ENCODE measurements around a stretch of chr2.

- PRO-cap, result no peak
- RAMPAGE, long total RNA, 5 experiments, result start-site peak on the minus strand in 1 of 5 experiments, at chr2:143718859-143718948 at its widest, 19 to 270 reads per replicate
- RRBS, result no CpG with 5 or more reads among the region's 3 CpGs
These were observed 589.5 kb downstream of the ARHGAP15 start for GRCh38 chr2:143718649-143719215.

GRCh38 chr2:144140859-144141504 lies 191.3 kb downstream of the GTDC1 start:
- PRO-cap, result no peak
- RAMPAGE, long total RNA, 5 experiments, result no peak in any of the 5 experiments
- RRBS, result no CpG with 5 or more reads among the region's 3 CpGs

GRCh38 chr2:144237808-144238266 lies 94.5 kb downstream of the GTDC1 start:
- PRO-cap, result no peak
- RAMPAGE, long total RNA, 5 experiments, result no peak in any of the 5 experiments
- RRBS, result no CpG with 5 or more reads among the region's 2 CpGs

- PRO-cap, result no peak
- RAMPAGE, long total RNA, 5 experiments, result no peak in any of the 5 experiments
- RRBS, result no CpG with 5 or more reads among the region's 6 CpGs
These were observed 51.5 kb downstream of the ZEB2 start for GRCh38 chr2:144468147-144469102.

DNA sequence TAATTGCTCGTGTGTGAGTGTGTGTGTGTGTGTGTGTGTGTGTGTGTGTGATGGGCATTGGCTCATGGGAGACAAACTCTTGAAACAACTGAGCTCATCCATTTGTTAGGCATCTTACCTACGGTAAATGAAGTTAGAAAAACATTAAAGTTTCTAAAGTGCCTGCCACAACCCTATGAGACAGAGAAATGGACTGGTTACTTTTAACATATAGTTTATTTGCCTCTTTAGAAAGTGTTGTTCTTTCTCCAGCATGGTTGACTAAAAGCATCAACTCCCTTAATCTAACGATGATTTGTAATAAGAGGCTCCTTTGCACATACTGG lies 31.3 kb downstream of the ZEB2 start:
- PRO-cap, result no peak
- RAMPAGE, long total RNA, 5 experiments, result start-site peak on the minus strand in 1 of 5 experiments, centred at position 128 of the sequence, 5 reads per replicate
- RRBS, result no CpG with 5 or more reads among the region's 3 CpGs

DNA sequence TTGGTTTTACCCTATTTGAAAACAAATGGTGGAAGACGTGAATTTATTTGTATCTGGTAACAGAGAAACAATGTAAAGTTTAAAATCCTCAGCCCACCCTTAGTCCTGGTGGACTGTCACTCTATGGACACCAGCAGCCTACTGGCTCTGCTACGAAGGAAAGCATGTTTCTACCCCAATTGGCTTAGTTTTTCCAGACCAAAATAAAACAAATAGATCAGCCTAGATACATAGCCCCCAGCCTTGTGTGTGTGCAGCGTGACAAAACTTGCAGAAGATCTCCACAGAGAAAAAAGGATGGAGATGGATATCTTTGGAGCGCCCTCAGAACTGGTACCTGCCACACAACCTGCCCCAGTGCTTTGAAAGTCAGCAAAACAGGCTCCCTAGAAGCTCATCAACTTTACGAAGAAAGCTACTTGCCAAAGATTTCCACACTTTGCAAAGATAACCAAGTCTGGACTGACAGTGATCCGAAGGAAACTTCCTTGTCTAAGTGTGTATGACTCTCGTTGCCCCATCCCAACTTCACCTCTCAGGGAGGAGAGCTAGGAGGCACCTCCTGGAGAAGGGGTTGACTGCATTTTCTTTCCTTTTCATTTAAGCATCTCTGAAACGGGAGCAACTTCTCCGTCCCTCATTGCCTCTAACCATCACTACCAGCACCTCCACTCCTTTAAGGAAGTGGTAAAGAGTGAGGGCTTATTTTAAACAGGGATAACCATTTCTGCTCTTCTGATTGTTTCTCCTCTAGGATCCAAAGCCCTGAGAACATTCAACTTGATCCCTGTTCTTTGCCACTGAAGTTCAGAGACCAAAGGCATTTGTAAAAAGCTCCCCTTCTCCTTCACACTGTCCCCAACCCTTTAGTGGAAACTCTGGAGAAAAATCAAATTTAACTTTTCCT lies 7.1 kb downstream of the ZEB2 start:
- PRO-cap, result unidirectional peak, minus-strand start at position 371 of the sequence
- RAMPAGE, long total RNA, 5 experiments, result no peak in any of the 5 experiments
- RRBS, result no CpG with 5 or more reads among the region's 9 CpGs

DNA sequence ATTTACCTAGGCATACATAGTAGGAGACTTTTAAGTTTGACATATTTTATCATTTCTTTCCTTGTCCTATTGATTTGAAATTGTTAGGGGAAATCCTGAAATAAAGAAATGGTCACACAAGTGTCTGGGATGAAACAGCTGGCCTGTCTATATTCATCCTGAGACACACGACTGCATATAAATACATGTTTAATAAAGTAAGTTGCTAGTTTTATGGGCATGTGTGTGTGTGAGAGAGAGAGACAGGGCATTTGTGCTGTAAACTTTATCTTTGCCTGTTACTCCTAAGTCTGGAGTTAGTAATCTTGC lies 1.3 kb downstream of the ZEB2 start:
- PRO-cap, result no peak
- RAMPAGE, long total RNA, 5 experiments, result no peak in any of the 5 experiments
- RRBS, result no CpG with 5 or more reads among the region's 1 CpG

DNA sequence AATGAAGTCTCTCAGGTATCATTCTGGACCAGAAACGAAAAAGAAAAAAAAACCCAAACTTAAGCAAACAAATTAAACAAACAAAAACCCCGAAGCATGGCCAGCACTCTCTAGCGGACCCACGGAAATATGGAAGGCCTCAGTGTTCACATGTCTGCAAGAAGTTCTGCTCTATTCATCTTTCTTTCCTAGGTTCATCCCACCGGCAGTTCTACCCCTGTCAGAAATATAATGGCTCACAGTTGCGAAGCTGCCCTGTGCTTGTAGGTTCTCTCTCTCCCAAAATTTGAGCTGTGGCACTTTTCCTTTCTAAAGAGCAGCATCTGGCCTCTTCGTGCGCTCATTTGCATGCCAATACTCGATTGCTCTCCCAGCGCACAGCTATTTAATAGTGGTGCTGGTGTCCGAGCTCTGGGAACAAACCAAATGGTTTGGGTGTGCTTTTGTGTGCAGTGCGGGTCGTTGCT lies 129.0 kb upstream of the ZEB2 start:
- PRO-cap, result no peak
- RAMPAGE, long total RNA, 5 experiments, result no peak in any of the 5 experiments
- RRBS, result no CpG with 5 or more reads among the region's 13 CpGs

- PRO-cap, result no peak
- RAMPAGE, long total RNA, 5 experiments, result no peak in any of the 5 experiments
- RRBS, result no CpG with 5 or more reads among the region's 5 CpGs
These were observed 130.9 kb upstream of the ZEB2 start for GRCh38 chr2:144650869-144651191.

DNA sequence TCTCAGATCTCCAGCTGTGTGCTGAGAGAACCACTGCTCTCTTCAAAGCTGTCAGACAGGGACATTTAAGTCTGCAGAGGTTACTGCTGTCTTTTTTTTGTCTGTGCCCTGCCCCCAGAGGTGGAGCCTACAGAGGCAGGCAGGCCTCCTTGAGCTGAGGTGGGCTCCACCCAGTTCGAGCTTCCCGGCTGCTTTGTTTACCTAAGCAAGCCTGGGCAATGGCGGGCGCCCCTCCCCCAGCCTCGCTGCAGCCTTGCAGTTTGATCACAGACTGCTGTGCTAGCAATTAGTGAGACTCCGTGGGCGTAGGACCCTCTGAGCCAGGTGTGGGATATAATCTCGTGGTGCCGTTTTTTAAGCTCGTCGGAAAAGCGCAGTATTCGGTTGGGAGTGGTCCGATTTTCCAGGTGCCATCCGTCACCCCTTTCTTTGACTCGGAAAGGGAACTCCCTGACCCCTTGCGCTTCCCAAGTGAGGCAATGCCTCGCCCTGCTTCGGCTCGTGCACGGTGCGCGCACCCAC lies 383.1 kb upstream of the ZEB2 start:
- PRO-cap, result no peak
- RAMPAGE, long total RNA, 5 experiments, result no peak in any of the 5 experiments
- RRBS, result no CpG with 5 or more reads among the region's 23 CpGs

GRCh38 chr2:145692787-145693492 lies 1173.0 kb upstream of the ZEB2 start:
- PRO-cap, result no peak
- RAMPAGE, long total RNA, 5 experiments, result no peak in any of the 5 experiments
- RRBS, result no CpG with 5 or more reads among the region's 4 CpGs

GRCh38 chr2:148022797-148023368 lies 2.0 kb downstream of the MBD5 start:
- PRO-cap, result no peak
- RAMPAGE, long total RNA, 5 experiments, result no peak in any of the 5 experiments
- RRBS, result no CpG with 5 or more reads among the region's 2 CpGs

- PRO-cap, result no peak
- RAMPAGE, long total RNA, 5 experiments, result no peak in any of the 5 experiments
- RRBS, result no CpG with 5 or more reads among the region's 2 CpGs
These were observed 11.8 kb downstream of the MBD5 start for GRCh38 chr2:148032684-148033178.

GRCh38 chr2:148667327-148667526 lies 22.7 kb downstream of the EPC2 start:
- PRO-cap, result no peak
- RAMPAGE, long total RNA, 5 experiments, result no peak in any of the 5 experiments

- PRO-cap, result no peak
- RAMPAGE, long total RNA, 5 experiments, result start-site peak on the plus strand in 3 of 5 experiments, at chr2:148764959-148765178 at its widest, 5 to 25 reads per replicate
- RRBS, result no CpG with 5 or more reads among the region's 4 CpGs
These were observed 110.1 kb upstream of the KIF5C start for GRCh38 chr2:148764784-148765404.

- PRO-cap, result unidirectional peak, plus-strand start at chr2:148815201
- RAMPAGE, long total RNA, 5 experiments, result no peak in any of the 5 experiments
- RRBS, result no CpG with 5 or more reads among the region's 2 CpGs
These were observed 60.0 kb upstream of the KIF5C start for GRCh38 chr2:148815120-148815319.

DNA sequence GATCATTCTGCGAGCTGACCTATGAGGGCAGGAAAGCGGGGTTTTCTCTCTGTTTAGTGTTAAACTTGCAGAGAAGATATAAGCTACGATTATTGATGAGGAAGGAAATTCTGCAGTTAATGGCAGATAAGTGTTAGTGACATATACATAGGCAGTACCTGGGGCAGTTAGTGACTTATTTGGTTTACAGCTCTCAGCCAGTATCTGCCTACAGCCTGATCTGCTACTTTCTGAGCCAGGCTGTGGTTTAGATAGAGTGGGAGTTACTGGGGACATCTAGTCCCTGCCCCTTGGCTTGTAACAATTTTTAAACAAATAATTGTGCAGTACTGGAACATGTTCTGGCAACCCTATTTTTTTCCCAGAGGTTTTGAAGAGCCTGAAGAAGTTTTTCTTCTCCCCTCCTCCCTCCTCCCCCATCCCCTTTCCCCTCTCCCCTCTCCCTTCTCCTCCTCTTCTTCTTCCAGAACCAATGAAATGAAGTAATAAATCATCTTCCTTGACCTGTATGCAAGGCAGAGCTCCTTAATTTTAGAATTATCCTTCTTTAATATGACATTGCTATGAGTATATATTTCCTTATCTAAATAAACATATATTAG lies 2.4 kb downstream of the KIF5C start:
- PRO-cap, result no peak
- RAMPAGE, long total RNA, 5 experiments, result no peak in any of the 5 experiments
- RRBS, result no CpG with 5 or more reads among the region's 3 CpGs

DNA sequence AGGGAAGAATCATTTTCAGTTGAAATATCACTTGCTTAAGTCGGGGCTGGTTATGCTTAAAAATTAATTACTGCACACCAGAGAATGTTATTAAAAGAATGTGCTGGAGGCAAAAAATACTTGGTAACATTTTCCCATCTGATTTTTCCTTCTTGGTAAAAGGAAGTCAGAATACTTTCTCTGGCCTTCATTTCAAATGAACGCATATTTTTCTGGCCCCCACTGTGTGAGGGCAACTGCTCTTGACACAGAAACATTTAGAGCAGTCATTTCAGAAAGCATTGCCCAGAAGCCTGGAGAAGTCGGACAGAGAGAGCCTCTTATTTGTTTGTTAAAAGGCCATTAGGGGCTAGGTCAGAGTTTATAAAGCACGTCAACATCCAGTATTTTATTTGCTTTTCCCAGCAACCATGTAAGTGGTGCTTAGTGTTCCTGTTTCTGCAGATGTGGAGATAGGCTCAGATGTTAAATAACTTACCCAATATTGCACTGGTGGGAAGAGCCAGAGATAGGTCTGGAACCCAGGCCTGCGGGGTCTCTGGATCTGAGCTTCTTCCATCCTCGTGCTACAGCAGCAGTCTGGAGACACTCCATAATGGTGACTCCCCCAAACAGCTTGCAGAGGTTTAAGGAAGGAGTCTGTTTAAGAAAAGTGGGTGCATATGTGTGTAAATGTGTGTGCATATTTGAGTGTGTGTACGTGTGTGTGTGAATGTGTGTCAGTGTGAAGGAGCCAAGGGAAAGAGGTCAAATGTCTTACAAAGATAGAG lies 32.8 kb upstream of the LYPD6B start:
- PRO-cap, result no peak
- RAMPAGE, long total RNA, 5 experiments, result no peak in any of the 5 experiments
- RRBS, result no CpG with 5 or more reads among the region's 7 CpGs

DNA sequence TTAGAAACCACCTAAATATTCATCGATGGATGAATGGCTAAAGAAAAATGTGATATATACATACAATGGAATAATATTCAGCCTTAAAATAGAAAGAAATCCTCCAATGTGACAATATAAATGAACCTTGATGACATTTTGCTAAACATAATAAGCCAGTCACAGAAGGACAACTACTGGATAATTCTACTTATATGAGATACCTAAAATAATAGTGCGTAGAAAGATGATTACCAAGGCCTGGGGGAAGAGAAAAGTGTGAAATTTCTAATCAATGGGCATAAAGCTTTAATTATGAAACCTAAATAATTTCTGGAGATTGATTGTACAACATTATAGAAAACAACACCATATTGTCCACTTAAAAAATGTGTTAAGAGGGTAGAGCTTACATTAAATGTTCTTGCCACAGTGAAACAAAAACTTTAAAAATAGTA lies 281.0 kb upstream of the MMADHC start:
- PRO-cap, result no peak
- RAMPAGE, long total RNA, 5 experiments, result no peak in any of the 5 experiments
- RRBS, result no CpG with 5 or more reads among the region's 2 CpGs

DNA sequence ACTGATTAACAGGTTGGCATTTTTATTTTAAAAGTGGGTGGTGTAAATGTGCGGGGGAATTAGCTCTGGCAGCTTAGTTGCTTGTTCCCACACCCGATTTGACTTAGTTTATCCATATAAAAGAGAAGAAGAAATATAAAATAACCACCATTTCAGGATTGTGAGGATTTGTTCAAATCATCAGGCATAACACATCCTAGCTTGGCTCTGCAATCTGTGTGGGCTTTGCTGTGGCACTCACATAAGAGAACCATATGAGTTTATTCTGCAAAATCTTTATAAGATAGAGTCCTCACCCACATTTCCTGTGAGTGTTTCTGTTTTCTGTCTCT lies 258.7 kb downstream of the RND3 start:
- PRO-cap, result no peak
- RAMPAGE, long total RNA, 5 experiments, result no peak in any of the 5 experiments
- RRBS, result no CpG with 5 or more reads among the region's 2 CpGs